ENCODE measurements around the gene ATG10.

- PRO-cap, result bidirectional peak, plus-strand start at chr5:79694906, minus-strand start at chr5:79694760
These were observed 4.9 kb downstream of the CMYA5 start for GRCh38 chr5:79694469-79695079.

DNA sequence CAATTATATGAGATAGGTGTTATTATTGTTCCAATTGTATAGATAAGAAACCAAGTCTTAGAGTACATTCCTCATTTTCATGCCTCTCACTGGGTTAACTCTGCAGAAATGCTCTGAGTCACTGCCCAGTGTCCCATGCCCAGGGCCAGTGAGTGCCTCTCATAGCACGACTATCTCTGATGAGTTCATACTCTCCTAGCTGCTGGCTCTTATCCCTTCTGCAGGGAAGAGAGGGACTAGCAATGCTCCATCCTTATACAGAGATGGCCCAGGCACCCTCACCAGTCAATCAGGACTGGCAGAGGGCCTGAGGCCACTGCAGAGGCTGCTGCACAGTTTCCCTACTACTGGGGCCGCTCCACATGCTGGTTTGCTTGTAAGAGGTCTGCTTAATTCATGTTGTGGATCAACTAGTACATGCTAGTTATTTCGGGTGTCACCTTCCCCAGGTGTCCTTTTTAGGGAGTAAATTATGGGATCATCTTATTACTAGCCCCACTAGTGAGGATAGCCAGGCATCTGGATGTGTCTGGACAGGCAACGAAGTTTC is 54.7 kb downstream of the CMYA5 start:
- PRO-cap, result bidirectional peak, plus-strand start at position 301 of the sequence, minus-strand start at position 99 of the sequence

- PRO-cap, result no peak
These were observed 61.5 kb downstream of the CMYA5 start for GRCh38 chr5:79751092-79751533.

DNA sequence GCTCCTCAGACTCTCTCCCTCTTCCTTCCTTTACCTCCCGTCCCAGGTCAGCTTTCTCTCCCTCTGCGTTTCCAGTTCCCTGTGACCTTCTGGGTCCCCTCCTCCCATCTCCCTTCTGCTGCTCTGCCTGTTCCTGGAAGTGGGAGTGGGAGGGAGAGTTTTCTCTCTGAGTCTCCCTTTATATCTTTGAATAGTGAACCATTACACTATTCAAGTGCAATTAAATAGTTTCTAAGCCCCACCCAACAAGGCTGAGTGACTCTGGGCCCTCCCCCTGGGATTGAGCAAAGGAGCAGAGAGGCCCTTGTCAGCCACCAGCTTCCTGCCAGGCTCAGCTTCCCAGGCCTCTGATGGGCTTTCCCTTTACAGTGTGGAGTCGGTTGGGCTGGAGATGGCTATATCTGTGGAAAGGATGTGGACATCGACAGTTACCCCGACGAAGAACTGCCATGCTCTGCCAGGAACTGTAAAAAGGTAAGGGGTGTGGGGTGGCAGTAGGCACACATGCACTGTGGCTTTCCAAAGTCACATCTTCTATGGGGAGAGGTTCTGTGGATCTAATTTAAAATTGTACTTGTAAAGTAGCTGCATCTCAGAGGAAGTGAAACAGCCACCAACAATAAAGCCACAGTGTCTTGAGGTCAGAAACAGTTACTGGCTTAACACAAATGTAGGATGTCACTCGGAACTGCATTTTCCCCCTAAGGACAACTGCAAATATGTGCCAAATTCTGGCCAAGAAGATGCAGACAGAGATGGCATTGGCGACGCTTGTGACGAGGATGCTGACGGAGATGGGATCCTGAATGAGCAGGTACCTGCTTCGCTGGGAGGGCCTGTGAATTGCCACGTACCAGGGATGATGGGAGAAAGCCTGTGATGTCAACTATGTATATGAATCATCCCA is 35.0 kb downstream of the THBS4 start:
- PRO-cap, result bidirectional peak, plus-strand start at position 283 of the sequence, minus-strand start at position 188 of the sequence

- PRO-cap, result no peak
These were observed 102.2 kb downstream of the SERINC5 start for GRCh38 chr5:80153392-80154217.

DNA sequence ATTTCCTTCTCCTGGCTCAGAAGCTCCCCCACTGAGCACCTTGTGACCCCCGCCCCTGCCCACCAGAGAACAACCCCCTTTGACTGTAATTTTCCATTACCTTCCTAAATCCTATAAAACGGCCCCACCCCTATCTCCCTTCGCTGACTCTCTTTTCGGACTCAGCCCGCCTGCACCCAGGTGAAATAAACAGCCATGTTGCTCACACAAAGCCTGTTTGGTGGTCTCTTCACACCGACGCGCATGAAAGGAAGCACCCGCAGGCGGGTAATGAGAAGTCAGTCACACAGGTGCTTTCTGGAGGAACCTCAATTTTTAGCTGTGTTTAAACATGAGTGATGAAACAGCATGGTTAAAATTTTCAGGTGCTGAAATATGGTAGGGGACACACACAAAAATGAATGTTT is 72.2 kb downstream of the SERINC5 start:
- PRO-cap, result no peak

DNA sequence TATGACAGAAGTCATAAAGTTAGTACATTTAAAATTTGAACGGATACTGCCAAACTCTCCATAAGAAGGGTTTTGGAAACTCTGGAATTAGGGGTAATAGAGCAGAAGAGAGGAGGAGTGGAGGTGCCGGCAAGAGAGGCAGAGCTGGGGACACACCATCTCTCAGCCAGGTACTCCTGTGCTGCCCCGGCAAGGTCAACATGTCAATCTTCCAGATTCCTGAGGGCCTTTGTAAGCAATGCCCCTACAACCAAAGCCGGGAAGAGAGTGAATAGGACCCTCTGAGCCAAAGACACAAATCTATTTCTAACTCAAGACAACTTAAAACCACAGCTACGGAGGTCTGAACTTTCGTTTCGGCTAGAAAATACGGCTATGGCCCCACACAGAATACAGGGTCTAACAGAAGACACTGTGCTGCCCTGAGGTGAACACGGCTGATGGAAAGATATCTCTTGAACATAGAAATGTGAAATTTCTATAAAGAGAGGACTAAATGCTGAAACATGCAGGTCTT is 66.7 kb downstream of the SERINC5 start:
- PRO-cap, result no peak

- PRO-cap, result no peak
These were observed 63.7 kb downstream of the SERINC5 start for GRCh38 chr5:80191616-80193033.

DNA sequence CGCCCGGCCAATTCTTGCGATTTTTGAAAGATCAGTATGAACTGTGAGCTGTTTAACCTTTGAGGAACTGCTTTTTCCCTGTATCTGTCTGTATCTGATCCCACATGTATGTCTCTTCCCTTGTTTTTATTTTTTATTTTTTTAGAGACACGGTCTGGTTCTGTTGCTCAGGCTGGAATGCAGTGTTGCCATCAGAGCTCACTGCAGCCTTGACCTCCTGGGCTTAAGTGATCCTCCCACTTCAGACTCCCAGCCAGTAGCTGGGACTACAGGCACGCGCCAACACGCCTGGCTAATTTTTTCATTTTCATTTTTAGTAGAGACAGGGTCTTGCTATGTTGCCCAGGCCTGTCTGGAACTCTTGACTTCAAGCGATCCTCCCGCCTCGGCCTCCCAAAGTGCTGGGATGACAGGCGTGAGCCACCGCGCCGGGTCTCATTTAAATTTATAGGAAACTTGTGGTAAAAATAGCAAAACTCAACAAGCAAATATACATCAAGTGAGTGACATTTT is 974 bp upstream of the ZFYVE16 start:
- PRO-cap, result no peak

GRCh38 chr5:80816003-80816751 is 144.0 kb upstream of the RASGRF2 start:
- PRO-cap, result no peak

- PRO-cap, result bidirectional peak, plus-strand start at chr5:80962047, minus-strand start at chr5:80961880; unidirectional peak, minus-strand start at chr5:80962106
These were observed 1.6 kb downstream of the RASGRF2 start for GRCh38 chr5:80961663-80962245.

DNA sequence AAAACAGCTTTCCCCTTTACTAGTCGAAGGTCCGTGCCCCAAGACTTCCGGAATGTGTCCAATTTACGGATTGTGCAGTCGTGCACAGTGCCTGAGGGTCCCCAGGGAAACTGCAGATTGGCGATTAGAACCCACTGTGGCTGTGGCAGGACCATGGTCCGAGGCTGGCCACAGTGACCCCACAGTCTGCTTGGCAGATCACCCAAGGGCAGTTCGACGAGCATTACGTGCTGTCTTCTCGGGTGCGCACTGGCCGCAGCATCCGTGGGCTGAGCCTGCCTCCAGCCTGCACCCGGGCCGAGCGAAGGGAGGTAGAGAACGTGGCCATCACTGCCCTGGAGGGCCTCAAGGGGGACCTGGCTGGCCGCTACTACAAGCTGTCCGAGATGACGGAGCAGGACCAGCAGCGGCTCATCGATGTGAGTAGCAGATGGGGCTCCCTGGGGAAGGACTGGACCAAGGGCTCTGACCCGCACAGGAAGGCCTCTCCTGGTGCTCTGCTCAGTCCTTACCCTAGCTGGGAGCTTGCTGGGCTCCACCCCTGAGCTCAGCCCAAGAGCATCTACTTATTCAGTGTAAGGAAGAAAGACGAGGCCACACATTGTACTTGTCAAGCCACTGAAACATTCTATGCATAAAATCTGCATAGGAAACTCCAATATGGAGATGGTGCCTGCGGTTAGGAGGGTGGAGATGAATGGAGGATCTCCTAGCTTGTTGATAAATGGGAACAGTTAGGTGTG is 21.8 kb downstream of the CKMT2 start:
- PRO-cap, result no peak

- PRO-cap, result no peak
These were observed 32.6 kb upstream of the ZCCHC9 start for GRCh38 chr5:81268772-81269300.

- PRO-cap, result no peak
These were observed 37.0 kb upstream of the SSBP2 start for GRCh38 chr5:81787796-81788493.

DNA sequence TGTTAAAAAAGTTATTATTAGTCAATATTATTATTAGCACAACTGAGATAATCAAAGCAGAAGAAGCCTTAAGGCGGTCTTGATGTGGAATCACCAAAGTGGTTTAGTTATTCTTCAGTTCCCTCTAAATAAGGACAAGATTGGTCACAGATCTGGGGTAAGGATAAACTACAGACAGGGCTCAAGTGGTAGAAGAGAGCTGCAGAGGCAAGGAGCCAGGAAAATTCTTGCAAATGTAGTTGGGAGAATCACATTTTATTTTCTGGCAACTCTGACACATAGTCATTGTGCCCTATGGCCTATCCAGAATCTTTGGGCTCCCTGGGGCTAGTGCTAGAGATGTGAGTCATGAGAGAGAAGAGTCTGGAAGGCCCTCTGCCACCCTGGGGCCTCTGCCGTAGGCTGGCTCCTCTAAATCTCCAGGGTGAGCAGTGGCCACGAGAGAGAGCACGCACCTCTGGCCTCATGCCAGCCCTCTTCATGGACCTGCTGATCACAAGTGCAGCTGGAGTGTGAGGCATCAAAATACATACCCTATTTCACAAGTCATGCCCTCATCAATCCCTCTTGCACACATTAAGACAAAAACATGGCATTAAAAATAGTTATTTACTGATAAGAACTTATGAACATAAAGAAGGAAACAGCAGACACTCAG is 74.3 kb upstream of the SSBP2 start:
- PRO-cap, result no peak

- PRO-cap, result no peak
These were observed 92.0 kb upstream of the SSBP2 start for GRCh38 chr5:81842778-81843351.

DNA sequence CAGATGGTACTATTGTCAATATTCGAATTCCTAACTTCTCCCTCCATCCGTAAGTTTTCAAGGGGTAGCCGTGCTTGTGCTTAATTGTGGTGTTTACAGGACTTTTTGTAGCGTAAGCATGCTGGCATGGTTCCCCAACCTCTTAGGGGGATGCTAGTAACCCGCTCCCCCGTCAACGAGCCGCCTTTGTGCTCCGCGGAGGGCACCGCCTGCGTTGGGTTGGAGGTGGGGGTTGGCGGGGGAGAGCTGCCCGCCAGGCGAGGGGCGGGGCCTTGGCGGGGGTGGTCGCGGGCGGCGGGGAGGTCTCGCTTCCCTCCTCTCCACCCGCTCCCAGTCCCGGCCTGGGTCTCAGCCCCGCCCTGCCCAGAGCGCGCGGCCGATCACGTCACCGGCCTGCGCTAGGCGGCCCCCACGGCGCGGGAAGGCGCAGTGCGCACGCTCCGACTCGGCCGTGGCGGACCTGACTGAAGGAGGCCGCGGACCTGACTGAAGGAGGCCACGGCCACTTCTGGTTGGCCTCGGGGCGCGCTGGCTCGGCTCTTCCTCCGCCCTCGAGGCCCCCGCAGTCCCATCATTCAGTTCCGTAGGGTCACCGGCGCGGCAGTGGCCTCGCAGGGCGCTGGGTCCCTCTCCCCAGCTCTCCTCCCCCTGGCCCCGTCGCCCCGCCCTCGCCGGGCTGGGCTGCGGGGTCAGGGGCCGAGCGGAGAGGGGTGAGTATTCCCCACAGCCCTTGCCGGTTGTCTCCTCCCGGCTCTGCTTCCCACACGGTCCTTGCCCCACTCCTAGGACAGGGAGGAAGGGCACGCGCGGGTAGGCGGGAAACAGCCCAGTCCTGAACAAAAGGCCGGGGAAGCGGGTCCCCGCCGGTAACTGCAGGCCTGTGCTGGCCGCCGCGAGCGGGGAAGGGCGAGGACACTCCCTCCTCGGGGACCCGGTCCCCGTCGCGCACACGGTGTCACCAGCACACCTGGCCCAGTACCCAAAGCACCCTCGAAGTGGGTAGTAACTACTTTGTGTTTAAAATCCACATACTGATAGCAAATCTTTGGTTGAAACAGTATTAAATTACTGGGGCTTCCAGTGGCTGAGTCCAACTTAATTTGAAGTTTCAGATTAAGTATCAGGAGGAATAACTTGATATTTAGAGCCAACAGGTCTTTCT is at the start of gene ATG10:
TSS of gene ATG10 (plus strand) at position 427 of the 1,162 bp plus-strand sequence.
- PRO-cap, result bidirectional peak, plus-strand start at position 429 of the sequence, minus-strand start at position 353 of the sequence; bidirectional peak, plus-strand start at position 866 of the sequence, minus-strand start at position 605 of the sequence

DNA sequence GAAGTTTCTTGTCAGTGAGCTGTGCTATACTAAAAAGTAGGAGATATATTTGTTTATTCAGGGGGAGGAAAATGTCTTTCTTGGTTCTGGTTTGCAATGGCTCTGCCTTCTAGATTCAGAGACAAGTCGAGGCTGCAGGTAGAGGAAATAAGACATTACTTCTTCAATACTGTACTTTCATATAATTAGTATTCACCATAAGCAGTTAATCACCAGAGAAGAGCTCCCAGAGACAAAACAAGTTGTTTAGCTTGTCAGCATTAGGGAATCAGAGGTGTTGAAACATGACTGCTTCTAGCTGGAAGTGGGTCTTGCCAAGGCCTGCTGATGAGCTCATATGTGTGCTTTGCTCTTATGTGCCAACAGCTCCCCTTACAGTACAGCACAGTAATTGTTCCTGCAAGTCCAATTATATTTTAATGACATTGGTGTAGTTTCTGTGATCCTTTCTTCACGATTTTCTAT is 112.4 kb downstream of the RPS23 start:
- PRO-cap, result no peak

DNA sequence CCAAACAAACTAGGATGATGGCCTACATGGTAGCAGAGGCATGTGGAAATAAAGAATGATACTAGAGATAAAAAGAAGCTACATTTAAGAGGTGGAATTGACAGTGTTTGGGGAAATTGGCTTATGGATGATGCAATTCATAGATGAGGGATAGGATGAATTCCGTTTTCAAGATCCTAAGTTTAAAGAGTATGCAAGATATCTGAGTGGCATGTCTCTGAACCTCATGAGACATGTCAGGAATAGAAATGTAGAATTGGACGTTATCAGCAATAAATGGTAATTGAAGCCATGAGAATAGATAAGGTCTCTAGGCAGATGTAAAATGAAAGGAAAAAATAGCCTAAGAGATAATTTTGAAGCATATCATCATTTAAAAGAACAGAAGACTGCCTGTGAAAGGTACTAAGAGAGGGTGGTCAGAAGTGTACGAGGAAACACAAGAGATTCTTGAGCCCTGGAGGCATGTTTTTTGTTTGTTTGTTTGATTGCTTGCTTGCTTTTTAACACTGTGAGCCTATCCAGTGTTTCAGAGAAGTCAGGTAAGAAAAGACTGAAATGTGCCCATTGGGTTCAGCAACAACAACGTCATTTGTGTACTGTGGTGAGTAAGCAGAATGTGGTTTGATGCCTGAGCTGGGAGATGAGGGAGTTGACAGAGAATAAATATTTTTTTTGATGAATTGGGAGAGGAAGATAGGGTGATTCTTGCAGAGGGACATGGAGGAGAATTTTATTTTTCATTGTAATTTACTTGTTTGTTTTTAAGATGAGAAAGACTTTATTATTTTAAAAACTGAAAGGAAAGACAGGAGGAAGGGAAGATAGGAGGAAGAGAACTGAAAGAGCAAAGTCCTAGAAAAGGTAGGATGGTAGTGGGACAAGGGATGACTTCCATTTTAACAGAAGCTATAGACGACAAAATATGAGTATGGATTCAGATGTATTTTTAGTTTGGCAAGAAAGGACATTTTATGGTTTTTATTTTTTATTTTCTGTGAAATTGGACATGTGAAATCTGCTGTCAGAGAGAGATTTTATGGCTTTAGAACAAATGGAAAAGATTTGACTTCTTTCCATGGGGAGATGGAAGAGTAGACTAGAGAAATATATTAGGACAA is 73.2 kb downstream of the RPS23 start:
- PRO-cap, result no peak

- PRO-cap, result bidirectional peak, plus-strand start at chr5:82335129, minus-strand start at chr5:82334999
These were observed 56.7 kb upstream of the RPS23 start for GRCh38 chr5:82334791-82335263.

Data from cardiac septum (tissue), 1 donor.